NCI-H460 (cell line): Measurements from ENCODE around the genes TCEAL1, NUP62CL, PRPS1 and TSC22D3.

RAMPAGE:
- cytosol, long total RNA, result no peak
- long total RNA, result no peak
- nucleus, long total RNA, result no peak
These were observed 3.8 kb downstream of the TCEAL9 start for GRCh38 chrX:103360226-103360477.

RAMPAGE:
- cytosol, long total RNA, result no peak
- long total RNA, result no peak
- nucleus, long total RNA, result no peak
These were observed 16.8 kb upstream of the RAB40A start for GRCh38 chrX:103535712-103536795.

RAMPAGE:
- cytosol, long total RNA, result no peak
- long total RNA, result no peak
- nucleus, long total RNA, result no peak
These were observed 30.4 kb upstream of the TCEAL4 start for GRCh38 chrX:103554770-103555538.

RAMPAGE:
- cytosol, long total RNA, result no peak
- long total RNA, result no peak
- nucleus, long total RNA, result no peak
These were observed 4.8 kb upstream of the TCEAL1 start for GRCh38 chrX:103623891-103624375.

GRCh38 chrX:103624714-103625514, 3.9 kb upstream of the TCEAL1 start:
RAMPAGE:
- cytosol, long total RNA, result no peak
- long total RNA, result no peak
- nucleus, long total RNA, result no peak

GRCh38 chrX:103628342-103629216, at the start of gene TCEAL1:
Gene TCEAL1, plus strand, starts transcription at chrX:103628975.
RAMPAGE:
- cytosol, long total RNA, result start-site peak on the plus strand at chrX:103628664-103628760, 52 and 66 reads in 2 replicates; start-site peak on the plus strand at chrX:103628915-103628998, 58 and 110 reads in 2 replicates
- long total RNA, result start-site peak on the plus strand at chrX:103628906-103629003, 19 and 22 reads in 2 replicates
- nucleus, long total RNA, result no peak

GRCh38 chrX:103685404-103686297, 848 bp downstream of the MORF4L2 start:
RAMPAGE:
- cytosol, long total RNA, result no peak
- long total RNA, result no peak
- nucleus, long total RNA, result no peak

GRCh38 chrX:104140093-104140556, 16.7 kb downstream of the SLC25A53 start:
RAMPAGE:
- cytosol, long total RNA, result no peak
- long total RNA, result no peak
- nucleus, long total RNA, result no peak

GRCh38 chrX:104165821-104166381, 352 bp upstream of the FAM199X start:
RAMPAGE:
- cytosol, long total RNA, result no peak
- long total RNA, result no peak
- nucleus, long total RNA, result no peak

DNA sequence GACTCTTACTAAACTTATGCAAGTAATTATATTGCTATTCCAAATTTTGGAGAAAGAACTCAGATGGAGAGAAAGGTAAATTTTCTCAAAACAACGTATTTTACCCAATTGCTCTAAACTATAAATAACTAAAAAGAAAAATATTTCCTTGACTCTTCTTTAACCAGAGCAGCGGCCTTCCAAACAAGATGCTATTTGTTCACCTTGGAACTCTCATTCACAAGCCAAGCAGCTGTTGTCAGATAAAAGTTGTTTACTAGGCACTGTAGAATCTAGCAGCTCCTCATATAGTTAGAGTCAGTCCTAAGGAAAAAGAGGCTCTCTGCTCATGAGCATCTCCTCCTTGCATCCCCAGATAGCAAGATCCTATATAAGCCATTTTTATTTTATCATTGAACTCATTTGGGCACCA, 170.1 kb downstream of the PWWP3B start:
RAMPAGE:
- cytosol, long total RNA, result no peak
- long total RNA, result no peak
- nucleus, long total RNA, result no peak

DNA sequence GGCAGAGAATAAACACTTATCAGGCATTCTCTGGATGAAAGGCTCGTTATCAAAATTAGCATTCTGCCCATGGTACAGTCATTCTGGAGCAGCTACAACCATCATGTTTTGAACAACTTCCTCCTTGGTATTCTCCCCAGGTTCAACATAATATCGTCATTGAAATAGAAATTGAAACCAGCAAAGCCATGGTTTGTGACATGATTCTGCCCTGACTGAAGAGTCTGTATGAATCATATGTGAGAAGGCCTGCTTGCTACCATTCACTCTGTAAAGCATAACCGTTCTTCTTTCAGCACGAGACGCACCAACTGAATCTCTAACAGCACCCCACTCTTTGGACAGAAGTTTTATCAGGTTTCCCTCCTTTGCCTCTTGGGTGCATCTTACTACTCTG, 127.5 kb upstream of the RADX start:
RAMPAGE:
- cytosol, long total RNA, result no peak
- long total RNA, result no peak
- nucleus, long total RNA, result no peak

DNA sequence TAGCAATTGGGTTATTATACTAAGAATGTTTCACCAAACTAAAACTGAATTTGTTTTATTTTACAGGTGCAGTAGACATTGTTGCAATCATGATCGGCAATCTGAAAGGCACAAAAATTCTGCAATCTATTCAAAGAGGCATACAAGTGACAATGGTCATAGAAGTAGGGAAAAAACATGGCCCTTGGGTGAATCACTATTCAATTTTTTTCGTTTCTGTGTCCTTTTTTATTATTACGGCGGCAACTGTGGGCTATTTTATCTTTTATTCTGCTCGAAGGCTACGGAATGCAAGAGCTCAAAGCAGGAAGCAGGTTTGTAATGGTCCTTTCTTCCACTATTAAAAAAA, 29.7 kb upstream of the TBC1D8B start:
RAMPAGE:
- cytosol, long total RNA, result no peak
- long total RNA, result no peak
- nucleus, long total RNA, result no peak

DNA sequence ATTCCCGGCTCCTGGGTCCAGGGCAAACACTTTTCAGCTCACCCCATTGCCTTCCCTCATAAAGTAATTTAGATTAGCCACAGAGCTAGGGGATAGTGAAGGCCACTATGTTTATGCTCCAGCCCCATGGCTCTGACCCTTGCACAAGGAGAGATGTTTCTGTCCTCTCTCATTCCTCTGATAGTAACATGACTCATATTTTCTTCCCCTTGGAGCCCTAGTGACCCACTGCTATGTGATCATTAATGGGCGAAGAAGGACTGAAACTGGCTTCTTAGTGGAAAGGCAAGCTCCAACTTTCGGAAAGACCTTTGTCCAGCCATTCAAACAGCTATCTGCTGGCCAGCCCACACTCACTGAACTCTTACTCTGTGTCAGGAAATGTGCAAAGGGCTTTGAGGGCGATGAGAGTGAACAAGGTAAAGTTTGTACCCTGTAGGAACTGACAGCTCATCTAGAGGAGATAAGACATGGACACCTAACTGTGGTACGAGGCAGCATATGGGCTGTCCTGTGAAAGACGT, 12.3 kb downstream of the CLDN2 start:
RAMPAGE:
- cytosol, long total RNA, result no peak
- long total RNA, result no peak
- nucleus, long total RNA, result no peak

DNA sequence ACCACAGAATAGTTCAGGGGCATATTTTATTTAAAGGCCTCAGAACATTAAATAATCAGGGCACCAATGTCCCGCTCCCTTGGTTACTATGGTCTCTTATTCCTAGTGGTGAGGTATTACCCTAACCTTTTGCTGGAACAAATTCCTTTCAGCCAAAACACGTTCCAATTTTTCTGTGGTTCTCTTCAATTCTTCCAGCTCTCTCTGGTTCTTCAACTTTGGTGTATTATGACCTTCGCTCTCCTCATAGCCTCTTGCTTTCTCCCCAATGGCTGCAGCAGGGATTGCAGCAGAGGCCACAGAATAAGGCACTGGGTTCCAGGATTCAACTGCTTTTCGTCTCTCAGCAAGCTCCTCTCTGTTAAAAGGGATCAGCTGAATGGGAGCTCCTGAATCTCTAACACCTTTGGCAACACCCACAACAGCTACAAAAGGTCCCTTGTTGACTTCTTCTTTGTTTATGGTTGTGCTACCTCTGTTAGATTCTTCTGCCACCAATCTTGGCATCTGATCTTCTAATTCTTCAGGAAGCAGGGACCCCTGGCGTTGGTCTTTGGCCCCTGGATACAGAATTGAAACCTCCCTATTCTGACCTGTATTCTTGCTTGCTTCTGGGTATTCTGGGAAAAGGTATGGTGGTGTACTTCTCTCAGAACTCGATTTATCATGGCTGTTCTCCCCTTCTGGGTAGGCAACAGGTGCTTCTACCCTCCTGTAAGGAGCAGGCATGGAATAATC, 22.4 kb downstream of the CLDN2 start:
RAMPAGE:
- cytosol, long total RNA, result no peak
- long total RNA, result no peak
- nucleus, long total RNA, result no peak

GRCh38 chrX:107206195-107206821, at the start of gene NUP62CL:
Gene NUP62CL, minus strand, starts transcription at chrX:107206433.
RAMPAGE:
- cytosol, long total RNA, result start-site peak on the minus strand at chrX:107206289-107206447, 202 and 108 reads in 2 replicates
- long total RNA, result start-site peak on the minus strand at chrX:107206414-107206465, 42 and 136 reads in 2 replicates
- nucleus, long total RNA, result start-site peak on the minus strand at chrX:107206296-107206417, 353 and 27 reads in 2 replicates

GRCh38 chrX:107450851-107451122, 1.3 kb downstream of the FRMPD3 start:
RAMPAGE:
- cytosol, long total RNA, result no peak
- long total RNA, result no peak
- nucleus, long total RNA, result no peak

GRCh38 chrX:107627908-107628640, at the start of gene PRPS1:
Gene PRPS1, plus strand, starts transcription at chrX:107628510.
RAMPAGE:
- cytosol, long total RNA, result start-site peak on the plus strand at chrX:107628502-107628520, 1,019 and 1,601 reads in 2 replicates
- long total RNA, result start-site peak on the plus strand at chrX:107628490-107628515, 319 and 990 reads in 2 replicates
- nucleus, long total RNA, result start-site peak on the plus strand at chrX:107628502-107628516, 926 and 206 reads in 2 replicates

GRCh38 chrX:107673884-107674928, 45.9 kb downstream of the PRPS1 start:
RAMPAGE:
- cytosol, long total RNA, result no peak
- long total RNA, result no peak
- nucleus, long total RNA, result no peak

DNA sequence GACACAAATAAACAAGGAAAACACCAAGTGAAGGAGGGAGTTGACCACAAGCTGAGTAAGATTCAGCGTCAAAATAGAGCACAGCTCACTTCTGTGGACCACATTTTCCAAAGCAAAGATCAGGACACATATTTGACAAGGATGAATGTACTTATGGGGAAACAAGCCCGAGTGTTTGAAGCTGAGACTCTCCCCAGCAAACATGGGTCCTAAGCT, 46.5 kb downstream of the PRPS1 start:
RAMPAGE:
- cytosol, long total RNA, result no peak
- long total RNA, result no peak
- nucleus, long total RNA, result no peak

DNA sequence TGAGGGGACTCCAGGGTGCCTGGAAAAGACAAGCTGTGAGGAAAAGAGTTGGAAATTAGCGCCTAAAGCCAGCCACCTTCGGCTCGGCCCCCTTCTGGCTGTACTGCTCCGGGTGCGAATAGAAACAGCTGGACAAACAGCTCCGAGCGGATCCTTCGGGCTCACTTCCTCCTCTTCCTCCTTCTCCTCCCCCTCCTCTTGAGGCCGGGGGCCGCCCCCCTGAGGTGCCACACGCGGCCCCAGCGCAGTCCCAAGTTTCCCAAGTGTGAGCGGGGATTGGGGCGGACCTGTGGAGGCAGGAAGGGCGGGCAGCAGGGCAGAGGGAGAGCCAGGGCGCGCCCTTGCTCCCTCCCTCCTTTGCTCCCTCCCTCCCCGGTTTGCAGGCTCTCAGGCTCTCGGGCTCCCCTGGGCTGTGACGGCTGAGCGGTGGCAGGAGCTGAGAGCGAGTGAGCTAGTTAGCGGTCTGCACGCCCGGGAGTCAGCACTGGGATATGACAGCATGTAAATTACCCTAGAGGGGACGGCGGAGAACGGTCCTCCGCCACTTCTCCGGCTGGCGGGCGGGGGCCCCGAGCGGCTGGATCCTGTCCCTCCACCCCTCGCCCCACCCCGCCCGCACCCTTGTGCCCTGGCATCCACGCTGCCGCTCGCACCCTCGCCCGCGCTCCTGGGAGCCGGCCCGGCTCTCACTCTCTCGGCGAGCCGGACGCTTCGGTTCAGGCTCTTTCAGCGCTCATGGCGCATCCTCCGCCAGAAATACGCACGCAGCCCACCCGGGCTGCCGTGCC, at the start of gene TSC22D3:
Gene TSC22D3, minus strand, starts transcription at position 295 of the 788 bp plus-strand sequence.
RAMPAGE:
- cytosol, long total RNA, result no peak
- long total RNA, result no peak
- nucleus, long total RNA, result no peak